Colon Carcinoma Metastatic in the Lung (tissue), 2 donors: Measurements from ENCODE around the gene ITIH2.

DNA sequence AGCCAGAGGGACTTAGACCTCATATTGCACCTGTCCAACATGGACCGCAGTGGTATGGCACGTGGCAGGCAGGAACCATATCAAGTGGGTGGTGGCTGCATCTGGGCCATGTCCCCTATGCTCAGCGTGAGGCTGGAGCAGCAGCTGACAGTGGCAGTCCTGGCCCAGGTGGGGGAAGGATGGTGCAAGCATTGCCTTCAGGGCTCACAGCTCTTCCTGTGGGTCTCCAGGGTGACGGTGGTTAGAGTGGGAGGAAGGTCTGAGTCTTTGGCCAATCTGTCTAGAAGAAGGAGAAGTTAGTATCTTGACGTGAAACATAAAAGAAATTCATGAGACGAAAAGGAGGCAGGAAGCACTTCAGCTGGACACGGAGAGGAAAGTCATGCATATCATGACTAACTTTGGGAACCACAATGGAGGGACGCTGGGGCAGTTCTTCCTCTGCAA lies 54.4 kb upstream of the PFKFB3 start:
- PRO-cap, 2 experiments: no peak in any of the 2 experiments

DNA sequence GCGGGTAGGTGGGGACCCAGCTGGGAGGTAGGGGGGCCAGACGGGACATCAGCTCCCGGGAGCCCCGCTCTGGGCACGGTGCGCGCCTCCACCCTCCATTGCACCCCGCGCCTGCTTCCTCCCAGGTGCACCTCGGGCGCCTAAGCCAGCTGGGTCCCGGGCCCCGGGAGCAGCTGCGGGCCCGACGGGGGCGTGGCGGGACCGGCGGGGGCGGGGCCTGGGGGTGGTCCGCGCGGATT lies 39.3 kb upstream of the PFKFB3 start:
- PRO-cap, 2 experiments: peak in 2 of 2 experiments; most common minus-strand start position 113 of the sequence (in 1)

DNA sequence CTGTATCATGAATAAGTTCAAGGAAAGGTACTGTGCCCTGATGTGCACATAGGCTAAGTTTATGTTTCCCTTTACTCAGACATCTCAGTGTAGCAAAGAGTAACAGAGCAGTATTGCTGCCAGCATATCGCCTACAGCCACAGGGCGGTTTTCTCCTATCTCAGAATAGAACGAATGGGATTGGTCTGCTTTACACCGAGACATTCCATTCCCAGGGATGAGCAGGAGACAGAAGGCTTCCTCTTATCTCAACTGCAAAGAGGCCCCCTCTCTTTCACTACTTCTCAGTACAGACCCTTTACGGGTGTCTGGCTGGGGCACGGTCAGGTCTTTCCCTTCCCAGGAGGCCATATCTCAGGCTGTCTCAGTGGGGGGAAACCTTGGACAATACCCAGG lies 38.0 kb upstream of the PFKFB3 start:
- PRO-cap, 2 experiments: no peak in any of the 2 experiments

DNA sequence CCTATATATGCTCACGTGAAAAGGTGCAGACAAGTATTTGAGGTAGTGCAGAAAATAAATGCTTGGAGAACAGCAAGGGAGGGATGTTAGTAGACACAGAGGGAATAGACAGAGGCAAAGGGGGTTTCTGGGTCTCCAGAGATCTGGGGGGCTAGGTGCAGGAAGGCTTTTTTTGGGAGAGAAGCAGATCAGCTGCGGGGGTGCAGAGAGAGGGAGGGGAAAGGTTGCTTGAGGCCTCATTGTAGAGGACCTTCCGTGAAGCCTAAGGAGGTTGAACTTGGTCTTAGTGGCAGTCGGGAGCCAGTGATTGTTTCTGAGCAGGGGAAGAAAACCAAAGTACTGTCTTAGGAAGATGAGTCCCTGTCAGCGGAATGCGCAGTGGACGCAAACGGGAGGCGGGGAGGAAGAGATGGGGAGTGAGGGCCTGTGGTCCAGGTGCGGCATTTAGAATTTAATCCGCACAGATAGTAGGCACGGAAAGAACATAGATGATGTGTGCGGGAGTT lies 29.2 kb upstream of the PFKFB3 start:
- PRO-cap, 2 experiments: no peak in any of the 2 experiments

- PRO-cap, 2 experiments: no peak in any of the 2 experiments
Measured at GRCh38 chr10:6177594-6178942, 24.7 kb upstream of the PFKFB3 start.

DNA sequence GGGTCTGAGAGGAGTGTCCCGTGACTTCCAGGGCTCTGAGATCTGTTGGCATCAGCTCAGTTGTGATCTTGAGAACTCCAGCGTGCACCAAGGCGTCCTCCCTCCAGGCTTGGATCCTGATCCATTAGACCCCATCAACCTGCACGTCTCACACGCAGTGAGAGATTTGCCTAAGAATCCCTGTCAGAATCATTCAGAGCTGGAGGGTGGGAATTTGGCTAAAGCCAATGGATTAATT lies 2.1 kb downstream of the PFKFB3 start:
- PRO-cap, 2 experiments: no peak in any of the 2 experiments

- PRO-cap, 2 experiments: no peak in any of the 2 experiments
Measured at GRCh38 chr10:6251215-6251414, 48.4 kb downstream of the PFKFB3 start.

DNA sequence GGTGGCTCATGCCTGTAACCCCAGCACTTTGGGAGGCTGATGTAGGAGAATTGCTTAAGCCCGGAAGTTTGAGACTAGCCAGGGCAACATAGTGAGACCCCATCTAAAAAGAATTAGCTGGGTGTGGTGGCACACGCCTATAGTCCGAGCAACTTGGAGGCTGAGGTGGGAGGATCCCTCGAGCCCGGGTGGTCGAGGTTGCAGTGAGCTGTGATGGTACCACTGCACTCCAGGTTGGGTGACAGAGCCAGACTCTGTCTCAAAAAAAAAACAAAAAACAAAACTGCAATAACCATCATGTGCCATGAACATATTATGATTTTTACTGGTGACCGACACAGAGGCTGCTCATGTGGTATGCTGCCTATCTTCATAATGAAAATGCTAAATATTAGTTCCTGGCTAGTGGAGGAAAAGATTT lies 71.9 kb downstream of the PFKFB3 start:
- PRO-cap, 2 experiments: no peak in any of the 2 experiments

- PRO-cap, 2 experiments: no peak in any of the 2 experiments
Measured at GRCh38 chr10:6354095-6354868, 151.6 kb downstream of the PFKFB3 start.

DNA sequence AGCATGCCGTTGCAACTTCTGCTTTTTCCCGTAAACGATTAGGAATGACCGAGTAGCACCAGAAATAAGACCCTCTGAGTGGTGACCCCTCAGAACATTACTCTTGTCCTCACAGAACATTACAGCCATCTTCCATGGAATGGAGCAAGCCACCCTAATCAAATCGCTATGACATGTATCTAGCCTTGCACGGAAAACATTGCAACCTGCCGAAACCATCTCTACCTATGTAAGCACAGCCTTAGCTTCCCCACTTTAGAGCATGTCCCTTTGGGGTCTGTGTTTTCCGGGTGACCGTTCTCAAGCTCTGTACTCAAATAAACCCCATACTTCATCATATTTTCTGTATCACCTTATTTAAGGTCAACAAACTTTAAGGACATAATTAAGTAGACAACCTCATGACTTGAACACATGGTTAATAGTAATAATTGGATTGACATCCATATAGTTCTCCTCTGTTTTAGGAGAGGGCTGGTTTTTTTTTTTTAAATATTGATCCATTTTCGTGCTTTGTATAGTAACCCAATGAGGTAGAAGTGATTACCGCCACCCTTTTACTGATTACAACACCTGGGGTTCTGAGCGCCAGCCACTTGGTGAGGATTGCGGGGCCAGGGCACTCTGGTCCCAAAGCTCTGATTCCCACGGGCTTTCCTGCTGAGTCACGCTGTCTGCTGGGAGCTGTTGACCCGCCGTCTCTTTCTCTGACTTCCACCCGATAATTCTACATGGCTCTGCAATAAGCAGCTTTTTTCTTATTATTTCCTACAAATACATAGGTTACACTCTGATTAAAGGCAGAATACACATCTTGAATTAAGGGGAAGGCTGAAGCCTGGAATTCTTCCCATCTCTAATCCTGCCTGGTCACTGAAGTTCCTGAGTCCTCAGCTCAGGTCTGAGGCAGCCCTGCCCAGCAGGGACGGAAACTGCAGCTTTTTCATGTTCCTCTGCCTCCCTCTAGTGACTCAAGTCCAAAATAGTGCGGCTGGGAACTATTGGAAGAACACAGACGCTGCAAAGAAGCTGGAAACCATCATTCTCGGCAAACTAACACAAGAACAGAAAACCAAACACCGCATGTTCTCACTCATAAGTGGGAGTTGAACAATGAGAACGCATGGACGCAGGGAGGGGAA lies 178.7 kb downstream of the PRKCQ start:
- PRO-cap, 2 experiments: no peak in any of the 2 experiments

GRCh38 chr10:6579125-6579811 lies 808 bp downstream of the PRKCQ start:
- PRO-cap, 2 experiments: no peak in any of the 2 experiments

DNA sequence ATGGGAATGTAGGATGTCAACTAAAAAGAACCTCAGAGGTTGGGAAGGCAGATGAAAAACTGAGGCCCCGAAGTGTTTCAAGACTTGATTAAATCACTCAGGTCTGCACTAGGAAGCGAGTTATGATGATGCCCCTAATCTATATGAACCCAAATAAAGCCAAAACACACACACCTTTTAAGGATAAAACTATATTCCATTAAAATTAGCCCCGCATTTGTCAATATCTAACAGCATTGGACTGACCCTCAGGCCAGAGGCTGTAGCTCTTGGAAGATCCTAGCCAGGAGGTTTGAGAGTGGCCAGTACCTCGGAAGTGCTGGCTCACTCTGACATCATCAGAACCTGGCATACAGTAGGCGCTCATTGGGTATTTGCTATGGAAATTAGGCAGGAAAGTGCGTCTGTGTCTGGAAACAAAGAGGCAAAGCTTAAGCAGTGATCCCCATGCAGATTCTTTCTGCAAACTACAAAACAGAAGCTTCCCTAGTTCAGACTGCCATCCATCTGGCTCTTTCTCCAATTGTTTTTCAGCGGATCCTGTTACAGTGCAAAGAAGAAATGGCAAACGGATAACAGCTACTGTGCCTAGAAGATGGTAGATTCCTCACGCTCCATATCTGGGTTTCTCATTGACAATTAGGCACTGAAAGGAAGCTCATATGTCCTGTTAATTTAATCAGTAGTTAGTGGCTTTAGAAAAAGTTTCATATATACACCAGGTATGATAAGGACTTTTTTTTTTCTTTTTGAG lies 1.7 kb upstream of the PRKCQ start:
- PRO-cap, 2 experiments: no peak in any of the 2 experiments

- PRO-cap, 2 experiments: no peak in any of the 2 experiments
Measured at GRCh38 chr10:6722149-6722729, 142.2 kb upstream of the PRKCQ start.

GRCh38 chr10:6737022-6737827 lies 157.1 kb upstream of the PRKCQ start:
- PRO-cap, 2 experiments: no peak in any of the 2 experiments

DNA sequence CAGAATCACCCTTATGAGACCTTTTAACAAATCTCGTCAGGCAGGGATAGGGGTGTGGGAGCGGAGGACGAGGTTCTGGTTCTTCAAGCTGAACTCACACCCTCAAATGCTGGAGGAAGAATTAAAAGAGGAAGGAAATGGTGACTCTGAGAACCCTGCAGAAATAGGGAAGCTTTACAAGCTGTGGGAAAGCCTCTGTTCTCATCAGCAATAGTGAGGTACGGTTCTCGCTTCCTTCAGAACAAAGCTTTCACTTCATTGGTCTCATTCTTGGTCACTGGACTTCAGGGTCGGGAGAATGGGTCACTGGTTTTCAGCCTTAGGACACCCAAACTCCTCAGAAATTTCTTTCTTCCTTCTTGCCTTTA lies 226.1 kb downstream of the SFMBT2 start:
- PRO-cap, 2 experiments: no peak in any of the 2 experiments

GRCh38 chr10:7401671-7402095 lies 9.2 kb downstream of the SFMBT2 start:
- PRO-cap, 2 experiments: peak in 2 of 2 experiments; most common plus-strand start chr10:7402026 (in 2)

DNA sequence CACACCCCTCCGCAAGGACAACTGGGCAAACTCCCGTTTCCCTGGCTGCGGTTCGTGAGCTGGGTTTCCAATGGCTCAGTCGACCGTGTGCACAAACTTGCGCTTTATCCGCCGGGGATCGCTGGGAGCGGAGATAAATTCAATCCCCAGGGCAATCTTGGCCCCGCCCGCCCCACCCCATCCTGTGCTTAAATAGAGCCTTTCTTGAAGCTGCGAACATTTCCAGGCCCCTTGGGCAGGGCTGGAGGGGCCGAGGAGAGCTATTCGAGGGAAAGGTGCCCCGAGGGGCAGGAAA lies 494 bp upstream of the SFMBT2 start:
- PRO-cap, 2 experiments: no peak in any of the 2 experiments

DNA sequence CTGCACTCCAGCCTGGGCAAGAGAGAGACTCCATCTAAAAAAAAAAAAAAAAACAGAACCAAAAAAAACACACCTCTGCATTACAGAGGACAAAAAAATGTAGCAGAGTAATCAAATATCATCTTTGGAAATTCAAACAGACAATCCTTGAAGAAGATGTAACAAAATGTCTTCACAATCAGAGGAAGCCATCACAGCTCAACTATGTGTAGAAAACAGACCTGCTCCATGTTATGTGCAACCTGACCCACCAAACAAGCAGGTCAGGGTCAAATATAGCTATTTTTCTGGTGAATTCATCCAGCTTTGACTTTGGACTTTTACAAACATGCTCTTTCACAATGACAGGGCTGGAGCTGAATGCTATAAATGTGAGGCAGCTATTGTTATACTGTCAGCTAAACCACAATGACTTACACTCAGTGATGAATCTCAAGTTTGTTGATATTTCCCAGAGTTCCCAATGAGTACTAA lies 2.7 kb upstream of the ITIH2 start:
- PRO-cap, 2 experiments: no peak in any of the 2 experiments

DNA sequence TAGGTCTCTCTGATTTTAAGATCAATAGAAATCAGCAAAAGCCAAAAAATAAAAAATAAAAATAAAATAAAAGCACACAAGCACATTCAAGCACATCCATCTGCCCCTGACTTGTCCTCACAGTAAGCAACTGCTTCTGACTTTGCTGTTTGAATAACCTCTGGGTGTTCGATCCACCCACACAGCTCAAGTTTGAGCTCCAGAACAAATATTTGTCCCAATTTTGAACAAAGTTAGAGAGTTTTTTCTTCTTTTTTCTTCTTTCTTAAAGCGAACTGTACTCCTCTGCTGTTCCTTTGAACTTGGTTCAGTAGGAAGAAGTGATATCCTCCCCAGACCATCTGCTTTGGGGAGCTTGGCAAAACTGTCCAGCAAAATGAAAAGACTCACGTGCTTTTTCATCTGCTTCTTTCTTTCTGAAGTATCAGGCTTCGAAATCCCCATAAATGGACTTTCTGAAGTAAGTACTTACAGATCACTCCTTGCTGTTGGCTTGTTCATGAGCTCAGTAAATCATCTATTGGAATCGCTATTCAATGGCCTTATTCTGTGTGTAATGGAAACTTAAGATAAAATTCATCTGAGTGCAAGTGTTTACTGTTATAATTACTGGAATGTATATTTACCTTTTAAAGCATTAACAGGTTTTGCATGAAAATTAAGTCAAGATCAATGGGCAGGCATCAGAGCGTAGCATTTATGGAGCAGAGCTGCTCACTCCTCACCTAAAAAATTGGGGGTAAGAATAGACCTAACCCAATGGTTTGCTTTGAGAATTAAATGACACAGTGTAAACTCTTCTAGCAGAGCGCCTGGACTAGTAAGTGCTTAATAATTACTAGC lies at the start of gene ITIH2:
Gene ITIH2, plus strand, starts transcription at position 258 of the 843 bp plus-strand sequence.
- PRO-cap, 2 experiments: no peak in any of the 2 experiments

DNA sequence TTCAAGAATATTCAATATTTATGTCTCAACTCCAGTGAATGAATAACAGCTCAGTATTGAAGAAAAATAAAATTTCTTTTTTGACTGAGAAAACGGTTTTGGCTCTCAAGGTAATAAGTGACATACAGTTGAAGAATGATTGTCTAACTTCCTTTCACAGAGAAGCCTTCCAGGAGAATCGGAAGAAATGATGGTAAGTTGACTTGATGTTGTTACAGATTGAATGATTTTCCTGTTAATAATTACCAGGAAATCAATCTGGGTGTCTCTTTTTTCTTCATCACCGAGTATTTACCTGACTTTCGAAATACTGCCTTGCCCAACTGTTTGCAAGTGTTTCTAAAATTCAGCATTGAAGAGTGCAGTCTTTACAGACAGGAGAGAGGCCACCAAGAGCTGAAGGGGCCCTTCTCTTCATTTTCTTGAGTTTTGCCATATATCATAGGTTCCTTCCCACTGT lies 4.0 kb downstream of the ITIH2 start:
- PRO-cap, 2 experiments: no peak in any of the 2 experiments